Choroid plexus epithelial cell (primary cell): ENCODE data around the gene SLC6A7.

- RRBS, result no CpG with 5 or more reads among the region's 4 CpGs
Measured at GRCh38 chr5:149647173-149647880, 66.0 kb downstream of the ARHGEF37 start.

GRCh38 chr5:149675483-149676527 lies 54.3 kb upstream of the PPARGC1B start:
- RRBS, result no CpG with 5 or more reads among the region's 15 CpGs

GRCh38 chr5:149733001-149733769 lies 3.1 kb downstream of the PPARGC1B start:
- RRBS, result no CpG with 5 or more reads among the region's 4 CpGs

GRCh38 chr5:149798348-149798912 lies 68.3 kb downstream of the PPARGC1B start:
- RRBS, result no CpG with 5 or more reads among the region's 4 CpGs

- RRBS, result no CpG with 5 or more reads among the region's 4 CpGs
Measured at GRCh38 chr5:149828566-149828880, 98.4 kb downstream of the PPARGC1B start.

- RRBS, result 100% methylated on average over 3 of the region's 33 CpGs
Measured at GRCh38 chr5:149833016-149833896, 103.1 kb downstream of the PPARGC1B start.

DNA sequence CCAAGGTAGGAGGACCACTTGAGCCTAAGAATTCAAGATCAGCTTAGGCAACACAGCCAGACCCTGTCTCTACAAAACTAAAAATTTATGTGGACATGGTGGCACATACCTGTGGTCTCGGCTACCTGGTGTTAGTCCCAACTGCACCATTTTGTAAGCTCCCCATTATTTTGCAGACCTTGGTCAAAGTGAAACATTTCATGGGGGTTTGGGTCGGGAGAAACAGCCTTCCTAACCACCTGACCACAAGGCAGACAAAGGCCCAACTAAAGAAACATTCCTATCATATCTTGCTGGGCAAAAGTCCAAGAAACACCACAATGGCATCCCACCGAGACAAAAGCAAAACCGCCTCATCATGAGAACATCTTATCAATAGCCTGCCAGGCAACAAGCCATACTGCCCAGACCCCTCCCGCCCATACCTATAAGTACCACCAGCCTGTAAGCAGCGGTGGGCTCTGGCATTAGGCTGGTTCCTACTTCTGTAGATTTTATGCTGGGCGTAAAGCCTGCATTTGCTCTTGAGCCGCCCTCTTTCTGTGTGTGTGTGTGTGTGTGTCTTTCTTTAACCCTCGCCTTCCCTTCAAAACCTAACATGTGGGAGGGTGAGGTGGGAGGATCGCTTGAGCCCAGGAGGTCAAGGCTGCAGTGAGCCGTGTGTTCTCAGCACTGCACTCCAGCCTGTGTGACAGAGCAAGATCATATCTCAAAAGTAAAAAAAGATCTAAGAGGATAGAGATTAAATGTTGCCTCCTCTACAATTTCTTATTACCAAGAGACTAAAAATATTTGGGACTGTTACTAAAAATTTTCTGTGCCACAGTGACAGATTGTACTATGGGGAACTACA lies 56.9 kb downstream of the PDE6A start:
- RRBS, result no CpG with 5 or more reads among the region's 11 CpGs

GRCh38 chr5:150053039-150053772 lies 33.1 kb downstream of the CSF1R start:
- RRBS, result no CpG with 5 or more reads among the region's 9 CpGs

GRCh38 chr5:150154809-150155351 lies 765 bp downstream of the PDGFRB start:
- RRBS, result no CpG with 5 or more reads among the region's 6 CpGs

DNA sequence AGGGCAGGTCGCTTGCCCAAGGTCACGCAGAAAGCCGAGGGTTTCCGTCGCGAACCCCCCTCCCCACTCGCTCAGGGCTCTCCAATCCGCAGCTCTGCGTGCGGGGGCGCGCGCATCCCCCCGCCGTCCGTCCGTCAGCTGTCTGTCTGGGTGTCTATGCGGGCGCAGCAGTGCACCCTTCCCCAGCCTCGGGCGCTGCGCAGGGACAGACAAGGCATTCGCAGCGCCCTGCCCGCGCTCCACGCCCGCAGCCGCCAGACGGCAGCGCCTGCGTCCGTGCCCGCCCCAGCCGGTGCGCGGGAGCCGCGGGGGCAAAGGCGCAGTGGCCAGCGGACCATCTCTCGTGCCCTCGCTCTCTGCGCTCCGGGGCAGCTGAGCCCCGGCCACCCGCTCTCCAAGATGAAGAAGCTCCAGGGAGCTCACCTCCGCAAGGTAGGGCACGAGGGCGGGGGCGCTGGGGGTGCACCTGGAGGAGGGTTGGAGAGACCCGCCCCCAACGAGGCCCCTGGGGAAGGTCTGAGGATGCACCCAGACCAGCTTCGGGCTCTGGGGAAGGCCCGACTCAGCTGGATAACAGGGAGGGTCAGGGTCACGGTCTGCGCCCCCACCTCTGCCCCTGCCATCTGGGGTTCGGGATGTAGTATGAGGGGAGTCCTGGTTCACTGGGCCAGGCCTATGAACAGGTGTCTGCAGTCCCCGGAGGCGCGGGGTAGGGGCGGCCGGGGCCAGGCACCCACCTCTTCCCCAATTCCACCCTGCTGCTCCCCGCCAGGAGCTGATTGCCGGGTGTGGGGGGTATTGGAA lies at the start of gene SLC6A7:
TSS of gene SLC6A7 (plus strand) at position 134 of the 804 bp plus-strand sequence.
- RRBS, result 14% methylated on average over 14 of the region's 65 CpGs

DNA sequence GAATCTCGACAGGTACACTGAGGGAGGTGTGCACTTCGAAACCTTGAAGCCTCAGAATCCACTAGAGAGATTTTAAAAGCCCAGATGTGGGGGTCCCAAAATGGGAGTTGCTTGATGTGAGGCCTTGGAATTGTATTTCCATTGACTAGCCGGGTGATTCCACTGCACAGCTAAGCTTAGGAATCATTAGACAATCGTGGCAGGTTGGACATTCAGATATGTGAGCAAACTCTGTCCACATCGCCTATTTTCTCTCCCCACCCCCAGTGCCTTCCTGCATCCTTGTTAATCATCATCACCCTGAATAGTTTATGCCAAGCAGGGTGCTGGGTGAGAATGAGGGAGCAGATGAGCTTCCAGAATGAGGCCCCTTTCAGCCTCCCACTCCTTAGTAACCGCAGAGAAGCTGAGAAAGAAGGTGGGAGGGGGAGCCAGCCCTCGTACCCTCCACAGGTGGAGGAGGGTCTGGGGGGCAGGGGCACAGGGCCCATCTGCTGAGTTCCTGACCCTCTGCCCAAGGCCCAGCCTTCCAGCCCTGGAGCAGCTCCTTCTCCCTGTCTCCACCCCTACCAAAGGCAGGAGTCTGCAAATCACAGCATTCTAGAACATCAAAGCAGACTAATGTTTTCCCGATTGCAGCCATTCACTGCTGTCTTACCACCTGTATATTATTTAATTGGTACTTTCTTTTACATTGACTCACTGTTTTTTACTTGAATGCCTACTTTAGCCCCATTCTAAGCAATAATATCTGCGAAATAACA lies 7.7 kb upstream of the TCOF1 start:
- RRBS, result no CpG with 5 or more reads among the region's 9 CpGs

DNA sequence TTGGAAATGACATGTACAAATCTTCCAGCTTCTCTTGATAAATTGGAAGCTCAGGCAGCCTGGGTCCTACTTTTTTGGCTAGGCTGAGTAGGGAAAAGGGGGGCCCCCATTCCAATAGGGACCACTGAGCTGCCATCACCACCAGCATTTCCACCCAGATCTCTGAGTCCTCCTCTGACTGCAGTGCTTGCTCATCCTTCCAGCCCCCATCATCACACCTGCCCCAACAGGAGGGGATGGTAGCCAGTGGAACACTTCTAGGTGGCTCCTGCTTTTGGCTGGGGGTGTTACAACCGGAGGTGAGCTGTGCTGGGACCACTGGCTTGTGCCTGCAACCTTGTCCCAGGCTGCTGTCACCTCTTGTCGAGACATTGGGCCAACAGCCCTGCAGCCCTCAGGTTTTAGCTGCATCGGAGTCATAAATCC lies 24.9 kb downstream of the TCOF1 start:
- RRBS, result no CpG with 5 or more reads among the region's 3 CpGs

- RRBS, result no CpG with 5 or more reads among the region's 3 CpGs
Measured at GRCh38 chr5:150401461-150401648, 11.4 kb downstream of the CD74 start.

GRCh38 chr5:150453691-150454648 lies 4.4 kb upstream of the RPS14 start:
- RRBS, result no CpG with 5 or more reads among the region's 16 CpGs

DNA sequence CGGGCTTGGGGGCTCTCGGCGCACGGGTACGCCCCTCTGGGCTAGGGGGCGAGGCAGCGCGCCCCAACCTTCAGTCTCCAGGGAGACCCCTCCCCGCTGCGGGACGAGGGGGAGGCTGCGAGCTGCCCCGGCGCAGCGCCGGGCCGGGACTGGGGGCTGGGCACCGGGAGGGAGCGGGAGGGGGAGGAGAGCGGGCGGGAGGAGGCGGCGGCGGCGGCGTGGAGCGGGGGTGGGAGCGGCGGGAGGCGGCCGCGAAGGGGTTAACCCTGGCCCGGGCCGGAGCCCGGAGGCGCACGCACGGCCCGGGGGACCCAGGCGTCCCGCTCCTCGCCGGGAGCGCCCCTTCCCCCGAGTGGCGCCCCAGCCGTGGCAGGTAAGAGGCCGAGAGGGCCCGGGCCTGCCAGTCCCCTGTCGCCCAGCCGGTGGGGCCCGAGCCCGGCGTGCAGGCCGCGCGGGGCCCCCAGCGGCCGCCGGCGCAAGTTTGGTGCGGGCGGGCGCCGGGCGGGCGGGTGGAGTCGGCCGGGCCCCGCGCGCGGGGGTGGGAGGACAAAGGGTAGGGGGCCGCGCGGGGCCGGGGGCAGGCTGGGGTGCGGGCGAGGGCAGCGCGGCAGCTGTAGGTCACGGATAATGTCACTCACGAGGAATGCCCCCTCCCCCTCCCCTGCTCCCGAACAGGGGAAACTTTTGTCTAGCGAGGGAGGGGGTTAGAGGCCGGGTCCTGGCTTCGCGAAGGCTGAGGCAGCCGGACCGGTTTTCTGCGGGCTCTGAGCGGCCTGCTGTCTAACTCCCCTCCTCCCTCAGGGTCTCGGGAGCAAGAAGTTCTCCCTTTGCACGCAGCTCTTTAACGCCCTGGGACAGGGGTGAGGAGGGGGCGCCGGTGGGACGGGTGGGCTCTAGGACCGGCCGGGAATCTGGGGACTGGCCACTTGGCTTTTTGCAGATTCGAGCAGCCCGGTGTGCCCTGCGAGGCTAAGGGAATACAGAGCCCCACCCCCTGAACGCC lies 21.6 kb upstream of the NDST1 start:
- RRBS, result 3% methylated on average over 27 of the region's 104 CpGs

- RRBS, result no CpG with 5 or more reads among the region's 3 CpGs
Measured at GRCh38 chr5:150489451-150489809, 18.5 kb upstream of the NDST1 start.

GRCh38 chr5:150507227-150507748 lies 643 bp upstream of the NDST1 start:
- RRBS, result no CpG with 5 or more reads among the region's 4 CpGs

DNA sequence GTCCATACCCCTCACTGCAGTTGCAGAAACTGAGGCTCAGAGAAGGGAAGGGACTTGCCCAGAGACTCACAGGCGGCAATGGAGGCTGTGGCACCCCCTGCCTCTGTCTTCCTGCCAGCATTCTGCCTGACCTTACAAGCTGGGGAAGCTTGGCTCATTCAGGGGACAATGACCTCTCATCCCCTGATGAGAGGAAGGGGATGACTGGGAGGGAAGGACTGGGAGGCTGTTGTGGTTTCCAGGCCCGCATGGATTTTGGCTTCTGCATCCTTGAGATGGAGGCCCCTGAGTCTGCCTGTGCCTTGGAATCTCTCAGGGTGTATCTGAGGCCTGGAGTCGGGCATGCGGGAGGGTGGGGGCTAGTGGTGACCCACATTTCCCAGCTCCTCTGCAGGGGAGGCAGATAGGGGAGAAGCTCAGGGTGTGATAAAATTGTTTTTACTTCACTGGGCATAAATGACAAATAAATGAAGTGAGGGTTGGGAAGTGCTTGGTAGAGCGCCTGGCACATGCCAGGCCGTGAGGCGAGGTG lies 1.0 kb downstream of the NDST1 start:
- RRBS, result no CpG with 5 or more reads among the region's 7 CpGs

GRCh38 chr5:150517599-150518337 lies 9.8 kb downstream of the NDST1 start:
- RRBS, result no CpG with 5 or more reads among the region's 10 CpGs

DNA sequence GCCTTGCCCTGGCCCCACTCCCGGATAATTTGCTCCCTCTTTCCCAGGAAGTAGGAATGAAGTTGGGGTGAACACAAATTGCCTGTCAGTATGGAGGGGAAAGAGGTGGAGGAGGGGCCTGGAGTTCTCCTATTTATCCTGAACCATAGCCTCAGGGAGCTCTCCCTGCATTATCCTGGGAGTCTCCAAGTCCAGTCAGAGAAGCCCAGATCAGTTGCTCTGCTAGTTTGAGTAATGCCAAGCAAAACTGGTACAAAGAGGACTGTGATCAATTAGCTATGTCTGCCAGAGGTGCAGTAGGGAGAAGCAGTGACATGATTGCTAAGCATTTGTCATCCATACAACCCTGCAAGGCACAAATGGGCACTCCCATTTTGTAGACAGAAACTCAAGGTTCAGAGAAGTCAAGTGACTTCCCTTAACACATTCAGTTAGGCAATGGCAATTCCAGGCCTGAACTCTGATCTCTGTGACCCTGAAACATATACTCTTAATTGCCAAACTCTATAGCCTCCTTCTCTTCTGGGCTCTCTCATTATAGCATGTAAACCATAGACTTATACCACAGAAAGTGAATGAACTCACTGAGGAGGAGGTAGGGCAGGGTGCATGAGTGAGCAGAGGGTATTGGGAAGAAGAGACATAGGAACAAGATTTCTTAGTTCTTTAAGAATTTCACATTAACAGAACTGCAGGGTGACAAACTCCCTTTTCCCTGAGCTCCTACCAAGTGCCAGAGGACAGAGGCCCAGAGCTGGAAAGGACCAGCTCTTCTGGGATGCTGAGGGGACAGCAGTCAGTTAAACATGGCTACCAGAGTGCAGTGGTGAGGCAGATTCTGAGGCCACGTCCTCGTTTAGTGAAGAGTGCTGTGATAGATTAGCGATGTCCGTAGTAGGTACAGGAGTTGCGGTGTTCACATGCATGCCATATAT lies 34.1 kb downstream of the NDST1 start:
- RRBS, result no CpG with 5 or more reads among the region's 6 CpGs